ENCODE results near the genes GPR176 and RMDN3.

DNA sequence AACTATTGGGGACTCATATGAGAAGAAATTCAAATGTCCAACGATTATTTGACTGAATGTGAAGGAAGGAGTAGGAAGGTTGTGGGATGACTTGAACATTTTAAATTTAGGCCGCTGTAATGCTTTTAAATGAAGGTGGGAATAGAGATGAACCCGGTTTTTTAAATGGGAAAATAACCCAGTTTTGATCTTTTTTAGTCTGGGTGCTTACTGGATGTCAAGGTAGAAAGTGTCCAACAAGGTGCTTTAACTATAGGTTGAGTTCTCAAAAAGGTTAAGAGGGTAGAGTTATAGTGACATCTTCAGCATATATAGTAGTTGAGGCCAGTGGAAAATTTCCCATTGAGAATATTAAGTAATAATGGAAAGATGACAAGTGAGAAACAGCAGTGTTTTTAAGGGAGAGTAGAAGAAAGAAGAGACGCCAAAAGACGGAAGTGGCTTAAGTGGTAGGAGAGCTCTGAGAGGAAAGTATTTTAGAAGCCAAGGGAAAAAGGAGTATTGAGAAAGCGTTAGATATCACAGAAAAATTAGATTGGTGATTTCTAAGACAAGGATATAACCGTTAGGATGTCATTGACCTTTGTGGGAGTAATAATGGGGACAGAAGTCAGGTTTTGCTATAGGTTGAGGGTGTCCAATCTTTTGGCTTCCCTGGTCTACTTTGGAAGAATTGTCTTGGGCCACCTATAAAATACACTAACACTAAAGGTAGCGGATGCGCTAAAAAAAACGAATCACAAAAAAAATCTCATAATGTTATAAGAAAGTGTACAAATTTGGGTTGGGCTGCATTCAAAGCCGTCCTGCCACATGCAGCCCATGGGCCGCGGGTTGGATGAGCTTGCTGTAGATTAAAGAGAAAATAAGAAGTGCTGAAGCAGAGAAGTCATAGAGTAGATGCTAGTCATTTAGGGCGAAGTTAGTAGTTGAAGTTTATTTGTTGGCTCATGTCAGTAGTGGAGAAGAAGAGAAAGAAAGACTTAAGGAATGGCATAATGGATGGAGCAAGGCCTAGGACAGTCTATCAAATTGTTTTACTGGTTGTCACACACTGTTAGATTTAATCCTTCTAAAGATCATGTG, 10.8 kb downstream of the SPRED1 start:
- PRO-cap: no peak

GRCh38 chr15:38401763-38402152, 52.2 kb upstream of the FAM98B start:
- PRO-cap: no peak

- PRO-cap: no peak
Measured at GRCh38 chr15:38670416-38671155, 106.0 kb upstream of the RASGRP1 start.

DNA sequence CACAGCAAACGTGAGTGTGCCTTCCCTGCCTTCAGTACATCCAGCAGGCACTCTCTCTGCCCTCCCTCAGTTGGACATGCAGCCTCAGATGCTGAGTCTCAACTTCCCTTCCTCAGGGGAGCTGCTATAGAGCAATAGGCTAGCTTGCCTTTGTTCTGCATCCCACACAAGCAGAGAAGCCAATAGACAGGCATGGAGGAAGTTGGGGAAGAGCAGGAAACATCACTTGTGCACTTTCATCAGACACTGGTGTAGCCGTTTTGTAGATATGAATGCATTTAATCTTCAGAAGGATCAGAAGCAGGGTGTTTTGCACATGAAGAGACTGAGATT, 147.5 kb upstream of the THBS1 start:
- PRO-cap: no peak

- PRO-cap: no peak
Measured at GRCh38 chr15:39582865-39583028, 1.9 kb downstream of the THBS1 start.

DNA sequence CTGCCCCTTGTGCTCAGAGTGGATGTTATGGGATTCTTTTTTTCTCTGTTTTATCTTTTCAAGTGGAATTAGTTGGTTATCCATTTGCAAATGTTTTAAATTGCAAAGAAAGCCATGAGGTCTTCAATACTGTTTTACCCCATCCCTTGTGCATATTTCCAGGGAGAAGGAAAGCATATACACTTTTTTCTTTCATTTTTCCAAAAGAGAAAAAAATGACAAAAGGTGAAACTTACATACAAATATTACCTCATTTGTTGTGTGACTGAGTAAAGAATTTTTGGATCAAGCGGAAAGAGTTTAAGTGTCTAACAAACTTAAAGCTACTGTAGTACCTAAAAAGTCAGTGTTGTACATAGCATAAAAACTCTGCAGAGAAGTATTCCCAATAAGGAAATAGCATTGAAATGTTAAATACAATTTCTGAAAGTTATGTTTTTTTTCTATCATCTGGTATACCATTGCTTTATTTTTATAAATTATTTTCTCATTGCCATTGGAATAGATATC, 15.8 kb downstream of the THBS1 start:
- PRO-cap: no peak

DNA sequence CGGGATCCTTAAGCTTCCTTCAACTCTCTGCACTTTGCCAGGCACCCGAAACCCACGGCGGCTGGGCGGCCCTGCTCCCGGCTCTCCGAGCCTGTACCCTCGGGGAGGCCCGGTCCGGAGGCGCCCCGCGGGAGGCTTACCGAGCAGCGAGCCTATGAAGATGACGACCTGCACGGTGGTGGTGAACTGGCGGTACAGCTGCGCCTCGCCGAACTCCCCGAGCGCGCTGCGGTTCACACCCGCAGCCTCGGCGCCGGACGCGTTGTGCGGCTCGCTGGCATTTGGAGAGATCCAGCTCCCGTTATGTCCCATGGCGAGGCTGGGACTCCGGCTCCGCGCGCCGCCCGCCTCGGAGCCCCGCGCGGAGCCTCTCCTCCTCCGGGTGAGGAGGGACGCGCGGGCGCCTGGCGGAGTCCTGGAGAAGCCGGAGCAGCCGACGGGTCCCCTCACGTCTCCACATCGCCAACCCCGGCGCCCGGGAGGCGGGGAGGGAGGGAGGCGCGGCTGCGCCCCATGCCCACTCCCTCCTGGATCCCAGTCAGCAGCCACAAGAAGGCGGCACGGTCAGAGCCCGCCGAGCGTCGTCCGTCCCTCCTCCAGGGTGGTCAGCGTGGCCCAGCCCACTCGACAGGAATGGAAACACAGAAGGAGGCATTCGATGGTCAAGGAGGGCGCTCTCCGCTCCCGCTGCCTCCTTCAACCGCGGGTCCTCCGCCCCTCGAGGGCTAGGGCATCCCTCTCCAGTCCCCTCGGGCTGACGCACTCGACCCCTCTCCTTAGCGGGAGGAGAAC, at the start of gene GPR176:
GPR176 (minus strand) TSS at position 552 of the 792 bp plus-strand sequence.
- PRO-cap: bidirectional peak, plus-strand start at position 311 of the sequence, minus-strand start at position 266 of the sequence; bidirectional peak, plus-strand start at position 644 of the sequence, minus-strand start at position 552 of the sequence

GRCh38 chr15:40044939-40045479, 6.0 kb upstream of the SRP14 start:
- PRO-cap: no peak

GRCh38 chr15:40082460-40083149, 26.1 kb downstream of the BMF start:
- PRO-cap: no peak

DNA sequence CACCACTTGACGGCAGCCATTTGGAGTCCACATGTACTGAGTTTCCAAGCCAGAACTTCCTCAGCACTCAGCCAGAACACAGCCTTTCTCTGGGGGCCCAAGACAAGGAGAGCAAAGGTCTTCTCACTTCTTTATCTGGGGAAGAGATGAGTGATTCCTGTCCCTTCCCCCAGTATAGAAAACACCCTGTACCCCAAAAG, 12.7 kb downstream of the PAK6 start:
- PRO-cap: no peak

- PRO-cap: no peak
Measured at GRCh38 chr15:40262916-40263808, 19.7 kb downstream of the ANKRD63 start.

- PRO-cap: bidirectional peak, plus-strand start at chr15:40324170, minus-strand start at chr15:40324226; bidirectional peak, plus-strand start at chr15:40324302, minus-strand start at chr15:40324313; unidirectional peak, minus-strand start at chr15:40324553
Measured at GRCh38 chr15:40324064-40325025, 853 bp downstream of the INAFM2 start.

DNA sequence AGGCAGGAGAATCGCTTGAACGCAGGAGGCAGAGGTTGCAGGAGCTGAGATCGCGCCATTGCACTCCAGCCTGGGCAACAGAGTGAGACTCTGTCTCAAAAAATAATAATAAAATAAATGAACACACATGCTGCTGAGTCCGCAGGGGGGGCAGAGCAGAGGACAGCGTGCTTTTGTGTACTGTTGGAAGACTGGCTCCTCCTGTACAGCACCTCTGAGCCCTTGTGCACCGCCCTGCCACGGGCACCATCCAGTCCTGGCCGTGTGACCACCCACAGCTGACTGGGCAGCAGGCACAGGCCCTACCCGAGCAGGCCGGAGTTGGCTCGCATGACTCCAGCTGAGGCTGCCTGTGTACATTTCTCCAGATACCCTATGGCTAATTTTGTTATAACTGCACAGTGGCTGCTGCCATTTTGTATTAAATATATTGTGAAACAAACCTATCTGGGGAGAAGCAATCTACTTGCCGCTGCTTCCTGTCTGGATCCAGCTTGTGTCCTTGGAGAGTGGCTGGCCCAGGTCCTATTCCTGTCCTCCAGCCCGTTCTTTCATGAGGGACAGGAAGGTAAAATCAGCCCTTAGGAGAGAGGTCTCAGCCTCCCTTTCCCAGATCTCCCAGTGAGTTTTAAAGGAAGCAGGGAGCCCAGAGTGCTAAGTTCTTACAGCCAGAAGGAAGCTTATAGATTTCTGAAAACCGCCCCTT, 14.6 kb downstream of the IVD start:
- PRO-cap: no peak

- PRO-cap: bidirectional peak, plus-strand start at chr15:40436643, minus-strand start at chr15:40436333
Measured at GRCh38 chr15:40436004-40437075, 4.4 kb upstream of the BAHD1 start.

- PRO-cap: no peak
Measured at GRCh38 chr15:40489424-40490295, 18.9 kb downstream of the CHST14 start.

- PRO-cap: no peak
Measured at GRCh38 chr15:40549165-40550384, 15.3 kb downstream of the CCDC32 start.

DNA sequence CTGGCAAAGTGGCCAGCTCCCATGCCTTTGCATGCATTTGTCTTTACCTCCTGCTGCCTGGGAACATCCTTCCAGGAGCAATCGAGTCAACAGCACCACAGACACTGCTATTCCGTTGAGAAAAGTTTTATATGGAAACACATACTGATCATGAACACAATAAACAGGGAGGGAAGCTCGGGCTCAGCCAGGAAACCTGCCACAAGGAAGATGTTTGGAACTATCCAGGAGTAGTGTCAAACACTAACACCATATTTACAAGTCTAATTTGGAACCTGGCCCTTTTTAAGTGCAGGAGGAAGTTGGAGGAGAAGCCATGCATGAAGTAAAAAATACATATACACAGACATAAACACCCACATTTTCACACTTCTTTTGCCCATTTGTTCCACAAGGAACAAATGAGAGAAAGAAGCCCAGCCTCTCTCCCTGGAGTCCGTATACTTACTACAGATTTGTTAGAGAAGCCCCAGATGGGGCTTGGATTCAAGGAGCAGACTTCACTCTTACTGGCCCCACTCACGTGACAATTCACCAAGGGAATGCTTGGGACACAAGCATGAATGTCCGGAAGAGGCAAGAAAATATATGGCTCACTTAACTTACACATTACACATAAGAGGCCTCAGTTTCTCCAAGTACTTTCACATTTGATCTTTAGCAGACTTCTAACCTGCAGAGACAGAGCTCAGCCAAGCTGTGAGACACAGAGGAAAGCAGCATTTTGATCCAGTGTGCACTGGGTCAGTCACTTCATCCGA, 11.7 kb downstream of the CCDC32 start:
- PRO-cap: no peak

GRCh38 chr15:40624953-40625907, 31.2 kb downstream of the KNL1 start:
- PRO-cap: no peak

GRCh38 chr15:40755030-40755937, at the start of gene RMDN3:
RMDN3 (minus strand) TSS chr15:40755254.
- PRO-cap: bidirectional peak, plus-strand start at chr15:40755401, minus-strand start at chr15:40755248

- PRO-cap: no peak
Measured at GRCh38 chr15:40825475-40825960, 3.0 kb downstream of the PPP1R14D start.